ENCODE measurements around a stretch of chr7.

DNA sequence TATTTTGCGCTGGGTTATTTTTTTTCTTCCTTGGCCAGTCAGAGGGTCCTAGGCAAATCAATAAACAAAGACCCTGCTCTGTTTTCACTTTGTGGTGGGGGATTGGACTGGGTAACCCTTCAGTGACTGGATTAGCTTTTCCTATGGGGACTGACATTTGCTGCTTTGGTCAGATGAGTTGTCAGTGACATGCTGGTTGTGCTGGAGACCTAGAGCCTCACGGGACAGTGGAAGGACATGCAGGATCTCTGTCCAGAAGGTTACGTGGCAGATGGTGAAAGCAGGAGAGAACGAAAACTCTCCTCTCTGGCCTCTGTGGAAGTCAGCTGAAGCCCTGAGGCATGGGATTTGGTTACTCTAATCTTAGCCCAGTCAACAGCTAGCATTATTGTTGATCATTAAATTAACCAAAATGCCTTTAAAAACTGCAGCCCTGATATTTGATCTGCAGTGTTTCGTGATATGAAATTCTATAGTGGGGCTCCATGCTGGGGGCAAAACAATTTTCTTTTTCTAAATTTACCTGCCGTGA lies 90.0 kb upstream of the BMPER start:
- RRBS, 2 experiments, result no CpG with 5 or more reads among the region's 6 CpGs

GRCh38 chr7:33987366-33987662 lies 82.0 kb downstream of the BMPER start:
- RRBS, 2 experiments, result no CpG with 5 or more reads among the region's 3 CpGs

GRCh38 chr7:33994579-33994778 lies 89.1 kb downstream of the BMPER start:
- RRBS, 2 experiments, result no CpG with 5 or more reads among the region's 5 CpGs

DNA sequence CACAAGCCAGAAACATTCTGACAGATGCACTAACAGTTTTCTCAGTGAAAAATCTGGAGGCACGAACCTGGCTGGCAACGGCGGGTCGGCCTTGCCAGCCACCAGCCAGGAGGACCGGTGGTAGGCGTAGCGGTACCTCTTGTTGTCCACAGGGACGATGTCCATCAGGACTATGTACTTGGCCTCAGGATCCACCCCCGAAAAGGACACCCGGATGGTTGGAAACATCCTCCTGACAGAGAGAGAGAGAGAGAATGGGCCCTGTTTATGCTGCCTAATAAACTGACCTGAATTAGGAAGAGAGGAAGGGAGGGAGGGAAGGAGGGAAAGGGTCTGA lies 5.3 kb downstream of the TBX20 start:
- RRBS, 2 experiments, result 55 to 65% methylated on average over 5 of the region's 10 CpGs

GRCh38 chr7:35313673-35313882 lies 59.7 kb upstream of the TBX20 start:
- RRBS, 2 experiments, result no CpG with 5 or more reads among the region's 1 CpG

DNA sequence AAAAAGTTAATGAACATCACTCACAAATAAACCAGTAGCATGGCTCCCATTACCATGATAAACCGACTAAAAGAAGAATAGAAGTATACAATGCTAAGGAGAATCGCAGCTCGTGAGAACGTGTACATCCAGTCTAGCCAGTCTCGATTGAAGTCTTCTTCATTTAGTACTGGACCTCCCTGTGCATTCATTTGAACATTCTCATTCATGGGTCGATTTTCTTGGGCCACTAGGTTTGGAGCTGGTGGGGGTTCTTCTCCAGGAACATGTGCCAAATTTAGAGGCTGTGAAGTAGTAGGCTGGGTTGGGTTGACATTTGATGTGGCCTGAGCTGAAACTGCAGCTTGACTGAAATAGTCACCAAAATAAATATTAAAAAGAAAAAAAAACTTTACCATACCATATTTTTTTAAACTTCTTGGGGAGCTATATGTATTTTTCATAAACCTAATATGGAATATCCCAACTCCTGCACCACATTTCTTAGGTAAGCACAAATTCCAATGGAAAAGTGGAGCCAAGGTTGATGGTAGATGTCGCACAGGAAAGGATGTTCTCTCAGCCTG lies 59.7 kb downstream of the HERPUD2 start:
- RRBS, 2 experiments, result no CpG with 5 or more reads among the region's 7 CpGs

GRCh38 chr7:35800775-35800982 lies 178 bp upstream of the SEPTIN7 start:
- RRBS, 2 experiments, result no CpG with 5 or more reads among the region's 14 CpGs

- RRBS, 2 experiments, result no CpG with 5 or more reads among the region's 6 CpGs
These were observed 81.4 kb downstream of the SEPTIN7 start for GRCh38 chr7:35882076-35882809.

GRCh38 chr7:35887873-35888190 lies 87.0 kb downstream of the SEPTIN7 start:
- RRBS, 2 experiments, result no CpG with 5 or more reads among the region's 2 CpGs

GRCh38 chr7:35971290-35971895 lies 170.5 kb downstream of the SEPTIN7 start:
- RRBS, 2 experiments, result 1 to 5% methylated on average over 22 of the region's 52 CpGs

DNA sequence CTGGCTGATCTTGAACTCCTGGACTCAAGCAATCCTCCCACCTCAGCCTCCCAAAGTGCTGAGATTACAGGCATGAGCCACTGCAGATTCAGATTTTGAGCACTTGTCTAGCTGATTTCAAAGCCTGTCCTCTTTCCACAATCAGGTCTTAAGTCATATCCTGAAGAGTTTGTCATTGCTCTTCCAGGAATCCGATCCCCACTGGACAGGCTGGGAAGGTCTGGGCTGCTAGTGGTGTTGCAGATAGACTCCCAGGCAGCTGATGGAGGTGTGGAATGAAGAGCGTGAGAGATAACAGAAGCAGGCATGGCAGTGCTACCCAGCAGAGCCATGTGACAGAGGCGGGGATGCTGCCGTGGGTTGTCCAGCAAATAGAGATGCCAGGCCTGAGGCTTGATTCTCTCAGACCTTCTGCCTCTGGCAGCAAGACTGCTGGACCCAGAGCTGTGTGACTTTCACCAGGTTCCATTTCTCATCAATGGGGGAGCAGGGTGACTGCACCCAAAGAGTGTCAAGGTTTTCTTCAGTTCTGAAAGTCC lies 116.5 kb upstream of the EEPD1 start:
- RRBS, 2 experiments, result no CpG with 5 or more reads among the region's 4 CpGs

DNA sequence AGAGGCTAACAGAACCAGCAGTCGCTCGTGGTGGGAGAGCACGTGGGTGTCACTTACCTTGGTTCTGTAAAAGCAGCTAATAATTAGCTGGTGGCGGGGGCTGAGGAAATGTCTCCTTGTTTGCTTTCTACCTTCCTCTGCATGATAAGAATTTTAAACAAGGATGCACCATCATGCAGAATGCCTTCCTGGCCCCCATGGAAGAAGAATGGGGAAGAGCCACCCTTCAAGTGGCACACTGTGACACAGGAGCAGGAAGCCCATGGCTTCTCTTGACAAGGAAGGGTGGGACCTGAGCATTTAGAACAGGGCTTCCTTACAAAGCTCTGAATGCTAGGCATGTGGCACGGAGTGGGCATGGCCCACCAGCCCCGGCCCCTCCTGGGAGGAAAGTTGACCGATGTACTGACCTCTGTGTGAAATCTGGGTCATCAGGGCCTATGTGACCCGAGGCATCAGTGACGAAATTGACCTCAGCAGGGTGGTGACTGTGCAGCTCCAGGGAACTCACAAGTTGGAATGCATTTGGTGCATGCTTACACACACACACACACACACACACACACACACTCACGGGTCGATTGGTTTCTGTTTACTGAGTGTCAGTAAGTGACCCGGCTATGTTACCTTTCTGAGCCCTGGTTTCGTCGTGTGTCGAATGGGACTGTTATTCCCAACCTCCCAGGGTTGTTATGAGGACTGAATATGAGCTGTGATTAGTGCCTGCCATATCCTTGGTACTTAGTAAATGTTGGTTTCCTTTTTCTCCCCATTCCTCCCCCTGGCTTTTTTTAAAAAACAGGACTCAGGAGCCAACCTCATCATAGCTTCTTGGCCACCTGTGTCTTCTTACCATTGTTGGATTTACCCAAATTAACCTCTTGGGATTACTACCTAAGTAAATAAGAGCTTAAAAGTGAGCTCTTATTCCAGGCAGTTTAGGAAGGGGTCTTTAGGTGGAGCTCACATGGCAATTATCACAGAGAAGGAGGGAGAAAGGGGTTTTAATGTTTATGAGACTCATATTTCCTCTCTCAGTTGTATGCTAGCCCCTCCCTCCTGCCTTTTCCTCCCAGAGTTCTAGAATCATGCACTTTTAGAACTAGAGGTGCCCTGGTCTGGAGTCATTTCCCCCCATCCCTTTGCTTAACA lies 94.1 kb downstream of the MATCAP2 start:
- RRBS, 2 experiments, result no CpG with 5 or more reads among the region's 15 CpGs

- RRBS, 2 experiments, result no CpG with 5 or more reads among the region's 7 CpGs
These were observed 83.4 kb downstream of the MATCAP2 start for GRCh38 chr7:36283590-36284068.

DNA sequence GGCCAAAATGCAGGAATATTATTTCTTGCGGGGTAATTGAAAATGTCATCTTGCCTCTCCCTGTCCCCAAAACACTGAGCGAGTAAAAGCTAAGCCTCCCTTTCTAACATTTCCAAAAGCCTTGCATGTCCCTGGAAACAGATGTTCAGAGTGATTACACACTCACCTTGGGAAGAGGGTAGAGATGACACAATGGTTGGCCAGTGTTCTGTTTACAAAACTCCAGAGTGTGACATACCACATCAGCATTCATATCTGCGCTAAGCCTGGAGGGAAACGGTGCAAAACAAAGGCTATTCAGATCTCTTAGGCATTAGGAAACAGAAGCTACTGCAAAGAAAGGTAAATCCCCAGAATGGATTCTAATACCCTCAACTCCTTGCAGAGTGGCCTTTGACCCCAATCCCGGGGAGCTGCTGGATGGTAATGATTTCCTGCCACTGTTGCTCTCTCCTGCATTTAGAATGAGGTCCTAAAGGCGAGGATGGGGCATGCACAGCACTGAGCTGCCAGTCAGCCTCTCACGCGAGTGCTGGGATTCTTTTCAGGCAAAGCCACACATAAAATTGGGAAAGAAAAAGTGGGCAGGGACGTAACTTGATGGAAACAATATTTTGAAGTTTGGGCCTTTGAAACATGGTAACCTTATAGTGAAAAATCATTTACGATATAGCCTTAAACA lies 65.2 kb downstream of the AOAH start:
- RRBS, 2 experiments, result no CpG with 5 or more reads among the region's 10 CpGs

- RRBS, 2 experiments, result no CpG with 5 or more reads among the region's 2 CpGs
These were observed 46.4 kb downstream of the AOAH start for GRCh38 chr7:36677835-36678277.

DNA sequence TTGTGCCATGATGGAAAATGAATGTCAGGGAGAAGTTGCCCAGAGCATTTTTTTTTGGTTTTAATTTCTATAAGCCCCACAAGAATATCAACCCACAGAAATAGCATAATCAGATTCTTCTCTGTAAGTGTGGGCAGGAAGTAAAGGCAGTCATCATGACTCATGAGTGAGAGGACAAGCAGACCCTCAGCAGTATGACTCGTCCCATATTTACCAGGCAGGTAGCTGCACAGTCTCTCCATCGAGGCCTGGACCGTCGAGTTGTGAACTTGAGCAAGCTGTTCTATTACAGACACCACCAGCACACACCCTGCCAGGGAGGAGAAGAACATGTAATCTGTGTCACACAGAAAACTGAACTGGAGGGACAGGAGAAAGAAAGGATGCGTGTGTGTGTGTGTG lies 37.8 kb downstream of the AOAH start:
- RRBS, 2 experiments, result no CpG with 5 or more reads among the region's 5 CpGs

GRCh38 chr7:36747624-36748465 lies 23.6 kb upstream of the AOAH start:
- RRBS, 2 experiments, result no CpG with 5 or more reads among the region's 9 CpGs

GRCh38 chr7:36784789-36785665 lies 60.7 kb upstream of the AOAH start:
- RRBS, 2 experiments, result no CpG with 5 or more reads among the region's 7 CpGs

GRCh38 chr7:36950817-36951638 lies 226.7 kb upstream of the AOAH start:
- RRBS, 2 experiments, result no CpG with 5 or more reads among the region's 5 CpGs

DNA sequence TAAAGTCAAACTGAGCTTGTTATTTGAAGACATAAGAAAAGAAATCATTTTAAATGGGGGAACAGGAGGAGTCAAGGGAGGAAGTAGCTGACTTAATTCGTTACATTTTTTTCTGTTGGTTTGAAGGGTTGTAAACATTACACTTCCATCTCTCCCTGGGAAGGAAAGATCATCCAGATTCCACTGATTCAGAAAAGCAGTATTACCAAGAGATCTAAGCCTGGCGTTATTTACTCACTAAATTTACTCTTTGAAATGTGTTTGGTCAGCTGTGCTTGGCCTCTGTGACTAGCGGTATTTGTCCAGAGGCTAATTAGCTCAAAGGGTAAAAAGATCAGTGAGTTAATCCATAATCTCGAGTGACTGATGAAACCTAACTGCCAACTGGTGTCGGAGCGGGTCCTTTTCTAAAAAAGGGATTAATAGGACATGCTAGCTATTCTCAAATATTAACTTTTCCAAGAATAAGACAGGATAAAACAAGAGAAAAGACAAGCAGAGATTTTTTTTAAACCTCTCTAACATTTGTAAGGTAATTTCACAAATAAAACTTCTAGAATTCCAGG lies 247.2 kb upstream of the AOAH start:
- RRBS, 2 experiments, result no CpG with 5 or more reads among the region's 6 CpGs